SJCRH30 (cell line): ENCODE data around the genes MRAP, SYNJ1 and IL10RB.

DNA sequence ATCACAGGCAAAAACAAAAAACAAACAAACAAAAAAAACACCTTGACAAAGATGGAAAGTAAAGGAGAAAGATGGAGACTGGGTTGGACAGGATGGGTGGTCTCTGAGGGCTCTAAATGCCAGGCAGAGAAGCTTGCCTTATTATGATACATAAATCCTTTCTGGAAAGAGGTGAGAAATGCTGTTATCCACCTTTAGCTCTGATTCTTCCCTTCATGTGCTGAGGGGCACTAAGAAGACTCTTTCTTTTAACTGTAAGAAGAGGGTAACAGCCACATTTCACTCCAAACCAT, 82.5 kb upstream of the SOD1 start:
- RAMPAGE, long total RNA = no peak

- RAMPAGE, long total RNA = no peak
These were observed 11.8 kb upstream of the SOD1 start for GRCh38 chr21:31647680-31648101.

GRCh38 chr21:31655095-31655604, 4.3 kb upstream of the SOD1 start:
- RAMPAGE, long total RNA = no peak

DNA sequence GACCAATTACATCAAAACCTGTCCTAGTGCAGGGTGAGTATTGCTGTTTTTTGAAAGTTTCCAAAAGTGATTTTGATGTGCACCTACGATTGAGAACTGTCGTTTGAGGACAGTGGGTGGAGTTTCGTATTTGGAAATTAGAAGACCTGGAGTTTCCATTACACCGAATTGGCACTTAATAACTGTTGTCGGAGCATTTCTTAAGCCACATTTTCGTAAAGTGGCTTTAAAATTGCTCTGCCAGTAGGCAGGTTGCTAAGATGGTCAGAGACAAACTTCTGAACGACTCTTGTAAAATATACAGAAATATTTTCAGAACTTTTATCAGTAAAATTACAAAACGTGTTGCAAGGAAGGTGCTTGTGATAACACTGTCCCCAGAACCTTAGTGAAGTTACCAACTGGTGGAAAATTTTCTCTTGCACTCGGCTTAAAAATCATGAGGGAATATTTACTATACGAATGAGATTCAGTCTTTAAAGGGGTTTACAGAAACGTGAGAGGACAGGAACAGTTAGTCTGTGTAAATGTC, 1.2 kb downstream of the SOD1 start:
- RAMPAGE, long total RNA = no peak

GRCh38 chr21:31732801-31733605, 1.1 kb upstream of the SCAF4 start:
- RAMPAGE, long total RNA = no peak

DNA sequence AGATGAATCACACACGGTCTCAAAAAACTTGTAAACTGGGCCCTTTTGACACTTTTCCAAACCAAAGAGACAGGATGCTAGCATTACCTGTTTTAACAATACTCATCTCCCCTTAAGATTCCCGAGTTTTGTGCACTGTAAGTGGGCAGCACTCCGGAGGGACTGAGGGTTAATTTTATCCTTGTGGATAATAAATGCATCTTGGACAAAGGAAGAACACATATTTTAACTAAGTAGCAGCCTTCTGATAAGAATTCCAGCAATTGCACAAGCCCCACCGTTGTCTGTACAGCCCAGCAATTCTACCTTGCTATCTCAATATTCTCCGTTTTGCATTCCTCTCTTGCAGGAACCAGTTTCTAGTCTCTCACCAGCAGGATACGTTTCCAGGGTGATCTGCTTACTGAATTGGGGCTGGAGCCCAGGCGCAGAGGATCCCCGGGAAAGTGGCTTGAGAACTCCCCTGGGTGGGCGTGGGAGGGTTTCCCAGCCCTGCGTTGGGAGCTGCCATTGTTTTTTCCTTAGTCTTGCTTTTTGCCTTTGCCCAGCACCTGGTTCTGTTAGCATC, 36.2 kb downstream of the HUNK start:
- RAMPAGE, long total RNA = no peak

DNA sequence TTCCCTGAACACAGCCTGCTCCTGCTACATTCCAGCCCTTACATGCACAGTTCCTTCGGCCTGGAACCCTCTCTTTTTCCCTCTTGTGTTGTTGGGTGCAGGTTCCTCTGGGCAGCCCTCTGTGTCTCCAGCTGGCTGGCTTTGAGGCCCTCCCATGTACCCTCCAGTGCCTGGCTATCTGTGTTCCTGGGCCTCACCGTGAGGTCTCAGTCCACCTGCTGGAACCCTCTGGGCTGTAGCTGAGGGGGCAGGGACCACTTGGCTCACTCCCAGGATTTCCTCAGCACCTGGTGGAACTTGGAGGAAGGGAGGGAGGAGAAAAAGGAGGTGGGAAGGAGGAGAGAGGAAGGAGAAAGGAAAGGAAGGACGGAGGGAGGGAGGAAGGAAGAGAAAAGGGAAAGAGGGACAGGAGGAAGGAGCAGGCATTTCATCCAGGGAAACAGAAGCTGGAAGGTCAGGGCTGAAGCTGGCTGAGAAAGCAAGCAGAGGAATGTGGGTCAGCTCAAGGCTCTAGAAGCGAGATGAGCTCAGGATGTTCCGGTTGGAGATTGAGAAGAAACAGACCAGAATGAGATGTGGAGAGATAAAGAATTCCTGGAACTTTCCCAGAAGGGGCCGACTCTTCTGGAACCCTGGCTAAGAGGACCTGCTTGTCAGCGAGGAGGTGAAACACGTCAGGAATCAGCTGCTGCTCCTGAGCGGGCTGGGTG, 75.6 kb downstream of the HUNK start:
- RAMPAGE, long total RNA = no peak

- RAMPAGE, long total RNA = no peak
These were observed at the start of gene MRAP for GRCh38 chr21:32298534-32299393. Gene MRAP (plus strand): TSS chr21:32298855.

DNA sequence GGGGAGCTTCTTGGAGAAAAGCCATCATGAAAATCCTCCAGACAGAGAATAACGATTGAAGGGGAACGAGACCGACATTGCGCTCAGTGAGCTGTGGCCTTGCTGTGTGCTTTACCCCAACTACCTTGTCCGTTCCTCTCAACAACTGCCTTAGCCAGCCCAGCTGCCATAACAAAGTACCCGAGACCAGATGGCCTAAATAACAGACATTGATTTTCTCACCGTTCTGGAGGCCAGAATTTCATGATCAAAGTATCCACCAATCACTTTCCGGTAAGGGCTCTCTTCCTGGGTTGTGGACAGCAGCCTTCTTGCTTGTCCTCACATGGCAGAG, 79.9 kb downstream of the TCP10L start:
- RAMPAGE, long total RNA = no peak

- RAMPAGE, long total RNA = no peak
These were observed 61.2 kb downstream of the TCP10L start for GRCh38 chr21:32523786-32524878.

DNA sequence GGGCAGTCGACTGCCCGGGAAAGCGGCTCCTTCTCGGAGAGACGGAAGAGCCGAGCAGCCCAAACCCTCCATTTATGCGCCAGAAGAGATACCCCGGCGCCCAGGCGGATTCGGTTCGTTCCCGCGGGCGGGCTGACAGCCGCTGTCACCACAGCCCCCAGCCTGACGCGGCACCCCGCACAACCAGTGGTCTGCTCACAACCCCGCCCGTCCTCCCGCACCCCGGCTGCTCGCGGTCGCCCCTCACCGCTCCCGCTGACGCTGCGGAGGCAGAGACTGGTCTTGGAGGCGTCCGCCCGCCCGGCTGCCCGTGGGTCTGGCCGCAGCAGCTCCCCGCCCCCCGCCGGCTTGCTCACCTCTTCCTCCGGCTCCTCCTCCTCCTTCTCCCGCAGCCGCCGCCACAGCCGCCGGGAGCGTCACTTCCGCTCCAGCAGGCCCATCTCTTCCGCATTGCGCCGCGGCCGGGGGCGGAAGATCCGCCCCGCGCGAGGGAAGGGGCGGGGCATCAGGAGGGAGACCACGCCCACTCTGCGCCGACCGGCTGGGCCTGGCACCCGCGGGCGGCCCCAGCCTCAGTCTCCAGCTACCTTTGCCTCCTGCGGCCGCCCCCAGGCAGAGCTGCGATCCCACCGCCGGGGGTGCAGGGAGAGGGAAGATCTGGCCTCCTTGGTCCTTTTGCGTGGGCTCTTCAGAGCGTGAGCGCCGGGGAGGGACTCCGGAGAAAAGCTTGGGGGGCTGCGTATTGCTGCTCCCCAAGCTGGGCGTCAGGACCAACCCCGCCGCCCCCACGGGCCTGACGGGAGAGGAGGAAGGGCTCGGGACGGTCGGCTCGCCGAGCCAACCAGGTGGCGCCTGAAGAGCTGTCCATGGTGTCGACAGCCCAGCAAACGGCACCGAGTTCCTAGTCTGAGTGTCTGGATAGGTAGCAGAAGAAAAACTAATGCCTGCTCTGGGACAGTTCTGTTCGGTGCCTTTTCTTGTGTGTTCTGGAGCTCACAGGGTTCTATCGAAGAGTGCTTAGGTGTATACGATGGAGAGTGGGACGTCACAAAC, at the start of gene SYNJ1:
TSS of gene SYNJ1 (minus strand) at position 424 of the 1,053 bp plus-strand sequence.
- RAMPAGE, long total RNA = no peak

DNA sequence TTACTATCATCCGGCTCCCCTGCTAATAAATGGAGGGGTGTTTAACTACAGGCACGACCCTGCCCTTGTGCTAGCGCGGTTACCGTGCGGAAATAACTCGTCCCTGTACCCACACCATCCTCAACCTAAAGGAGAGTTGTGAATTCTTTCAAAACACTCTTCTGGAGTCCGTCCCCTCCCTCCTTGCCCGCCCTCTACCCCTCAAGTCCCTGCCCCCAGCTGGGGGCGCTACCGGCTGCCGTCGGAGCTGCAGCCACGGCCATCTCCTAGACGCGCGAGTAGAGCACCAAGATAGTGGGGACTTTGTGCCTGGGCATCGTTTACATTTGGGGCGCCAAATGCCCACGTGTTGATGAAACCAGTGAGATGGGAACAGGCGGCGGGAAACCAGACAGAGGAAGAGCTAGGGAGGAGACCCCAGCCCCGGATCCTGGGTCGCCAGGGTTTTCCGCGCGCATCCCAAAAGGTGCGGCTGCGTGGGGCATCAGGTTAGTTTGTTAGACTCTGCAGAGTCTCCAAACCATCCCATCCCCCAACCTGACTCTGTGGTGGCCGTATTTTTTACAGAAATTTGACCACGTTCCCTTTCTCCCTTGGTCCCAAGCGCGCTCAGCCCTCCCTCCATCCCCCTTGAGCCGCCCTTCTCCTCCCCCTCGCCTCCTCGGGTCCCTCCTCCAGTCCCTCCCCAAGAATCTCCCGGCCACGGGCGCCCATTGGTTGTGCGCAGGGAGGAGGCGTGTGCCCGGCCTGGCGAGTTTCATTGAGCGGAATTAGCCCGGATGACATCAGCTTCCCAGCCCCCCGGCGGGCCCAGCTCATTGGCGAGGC, 520 bp upstream of the OLIG2 start:
- RAMPAGE, long total RNA = no peak

DNA sequence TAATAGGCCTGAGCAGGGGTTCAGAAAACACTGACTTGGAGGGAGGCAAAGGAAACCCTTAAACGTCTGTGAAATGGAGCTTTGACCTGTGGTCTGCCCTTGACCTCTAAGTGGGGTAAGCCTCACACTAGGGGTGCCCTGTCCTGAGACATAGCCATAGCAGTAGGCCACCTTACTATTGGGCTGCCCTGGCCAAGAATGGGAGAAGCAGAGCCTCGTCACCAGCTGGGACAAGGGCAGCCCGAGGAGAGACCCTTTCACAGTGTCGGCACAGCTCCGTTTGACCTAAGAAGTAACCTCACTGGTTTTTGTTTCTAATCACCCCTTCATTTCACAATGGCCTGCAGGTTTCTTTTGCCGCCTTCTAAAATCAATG, 26.4 kb upstream of the IFNAR2 start:
- RAMPAGE, long total RNA = no peak

- RAMPAGE, long total RNA = no peak
These were observed 4.5 kb upstream of the IL10RB start for GRCh38 chr21:33261481-33262170.

DNA sequence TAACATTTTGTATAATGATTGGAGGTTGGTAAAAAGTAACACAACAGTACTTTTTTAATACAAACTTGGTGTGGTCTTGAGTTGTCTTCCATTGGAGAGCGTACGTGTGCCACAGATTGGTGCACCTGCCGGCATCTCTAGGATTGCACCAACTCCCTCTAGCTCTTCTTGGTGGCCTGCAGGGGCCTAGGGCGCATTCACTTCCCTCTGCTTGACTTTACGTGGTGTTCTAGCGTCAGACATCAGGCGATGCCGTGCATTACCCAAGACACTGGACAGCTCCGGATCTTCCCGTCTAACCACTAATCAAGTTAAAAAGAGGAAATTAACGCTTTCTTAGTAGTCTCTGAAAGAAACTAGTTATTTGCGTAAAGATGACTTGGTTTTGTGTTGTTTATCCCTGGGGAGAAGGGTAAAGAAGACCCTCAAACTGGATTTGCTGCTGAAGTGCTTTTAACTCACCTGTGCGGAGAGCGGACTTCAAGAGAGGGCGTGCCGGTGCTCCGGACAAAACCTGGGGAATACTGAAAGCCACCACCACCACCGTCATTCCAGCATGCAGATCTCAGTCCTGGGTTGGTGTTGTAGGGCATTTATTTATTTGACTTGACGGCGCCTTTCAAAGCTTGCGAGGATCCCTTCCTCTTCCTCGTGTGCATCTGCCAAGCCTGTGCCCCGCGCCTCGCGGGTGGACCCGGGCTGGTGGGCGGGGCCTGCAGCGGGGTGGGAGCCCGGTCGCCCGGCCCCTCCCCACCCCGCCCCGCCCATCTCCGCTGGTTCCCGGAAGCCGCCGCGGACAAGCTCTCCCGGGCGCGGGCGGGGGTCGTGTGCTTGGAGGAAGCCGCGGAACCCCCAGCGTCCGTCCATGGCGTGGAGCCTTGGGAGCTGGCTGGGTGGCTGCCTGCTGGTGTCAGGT, at the start of gene IL10RB:
TSS of gene IL10RB (plus strand) at position 767 of the 916 bp plus-strand sequence.
- RAMPAGE, long total RNA = no peak

DNA sequence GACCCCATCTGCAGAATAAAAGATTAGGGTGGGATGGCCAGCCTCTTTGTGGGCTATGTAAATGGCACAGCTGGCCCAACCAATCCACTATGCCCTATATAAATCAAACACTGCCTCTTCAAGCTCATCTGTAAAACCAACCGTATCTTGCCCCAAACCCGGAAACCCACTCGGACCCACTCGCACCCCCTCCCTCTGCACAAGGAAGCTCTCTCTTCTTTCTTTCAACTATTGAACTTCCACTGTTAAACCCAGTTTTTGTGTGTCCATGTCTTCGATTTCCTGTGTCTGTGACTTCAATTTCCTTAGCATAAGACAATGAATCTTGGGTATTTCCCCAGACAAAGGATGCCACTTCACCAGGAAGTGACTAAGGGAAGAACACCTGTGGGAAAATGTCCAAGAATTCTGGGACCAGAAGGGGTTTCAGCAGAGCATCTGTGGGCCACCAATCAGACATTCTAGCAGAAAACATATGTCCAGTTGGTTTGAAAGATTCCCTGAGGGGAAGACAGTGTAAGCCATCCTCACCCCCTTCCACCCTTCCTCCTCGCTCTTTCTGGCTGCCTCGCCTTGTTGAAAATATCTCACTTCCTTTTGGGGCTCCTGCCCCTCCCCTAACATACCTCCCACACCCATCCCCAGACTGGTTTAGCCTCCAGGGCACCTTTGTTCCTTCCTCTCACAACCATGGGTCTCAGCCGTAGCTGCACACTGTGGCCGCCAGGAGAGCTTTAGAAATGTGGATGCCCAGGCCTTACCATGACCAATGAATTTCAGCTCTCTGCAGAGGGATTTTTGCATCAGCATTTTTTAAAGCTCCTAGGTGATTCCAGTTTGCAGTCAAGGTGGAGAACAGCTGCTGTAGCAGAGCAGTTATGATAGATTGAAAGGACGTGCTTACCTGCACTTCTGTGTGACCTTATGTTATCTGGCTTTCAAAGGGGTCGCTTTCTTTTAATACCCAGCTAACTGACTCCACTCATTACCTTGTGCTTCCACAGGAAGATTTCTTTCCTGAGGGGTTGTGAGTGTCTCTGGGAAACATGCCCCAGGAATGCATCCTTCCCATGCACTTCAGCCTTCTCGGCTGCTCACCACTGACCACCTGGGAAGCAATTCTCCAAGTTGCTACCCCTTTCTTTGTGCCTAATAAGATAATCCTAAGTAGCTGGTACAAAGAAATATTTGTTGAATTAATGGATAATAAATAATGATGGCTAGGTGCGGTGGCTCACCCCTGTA, 25.4 kb upstream of the IFNAR1 start:
- RAMPAGE, long total RNA = no peak

DNA sequence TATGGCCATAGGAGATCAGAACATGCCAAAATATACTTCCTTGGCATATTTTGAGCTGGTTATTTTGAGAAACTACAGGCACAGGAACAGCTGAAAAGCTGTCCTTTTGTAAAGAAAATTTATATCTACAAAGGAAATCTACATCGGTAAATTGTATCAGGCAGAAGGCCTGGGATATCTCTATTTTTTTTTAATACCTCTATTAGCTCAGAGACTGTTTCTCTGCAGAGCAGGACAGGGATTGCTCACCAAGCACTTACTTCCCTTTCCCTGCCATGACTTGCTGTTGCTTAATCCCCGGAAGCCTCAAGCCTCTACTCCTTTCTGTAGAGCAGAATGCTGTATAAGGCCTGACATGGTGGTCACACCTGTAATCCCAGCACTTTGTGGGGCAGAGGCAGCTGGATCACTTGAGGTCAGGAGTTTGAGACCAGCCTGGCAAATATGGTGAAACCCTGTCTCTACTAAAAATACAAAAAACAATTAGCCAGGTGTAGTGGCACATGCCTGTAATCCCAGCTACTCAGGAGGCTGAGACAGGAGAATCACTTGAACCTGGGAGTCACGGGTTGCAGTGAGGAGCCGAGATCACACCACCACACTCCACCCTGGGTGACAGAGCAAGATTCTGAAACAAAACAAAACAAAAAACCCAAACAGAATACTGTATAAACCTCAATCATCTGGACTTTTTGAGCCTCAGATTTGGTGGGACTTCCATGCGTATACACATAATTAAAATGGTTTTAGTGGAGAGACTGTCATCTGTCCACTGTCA, 23.3 kb upstream of the IFNGR2 start:
- RAMPAGE, long total RNA = no peak

DNA sequence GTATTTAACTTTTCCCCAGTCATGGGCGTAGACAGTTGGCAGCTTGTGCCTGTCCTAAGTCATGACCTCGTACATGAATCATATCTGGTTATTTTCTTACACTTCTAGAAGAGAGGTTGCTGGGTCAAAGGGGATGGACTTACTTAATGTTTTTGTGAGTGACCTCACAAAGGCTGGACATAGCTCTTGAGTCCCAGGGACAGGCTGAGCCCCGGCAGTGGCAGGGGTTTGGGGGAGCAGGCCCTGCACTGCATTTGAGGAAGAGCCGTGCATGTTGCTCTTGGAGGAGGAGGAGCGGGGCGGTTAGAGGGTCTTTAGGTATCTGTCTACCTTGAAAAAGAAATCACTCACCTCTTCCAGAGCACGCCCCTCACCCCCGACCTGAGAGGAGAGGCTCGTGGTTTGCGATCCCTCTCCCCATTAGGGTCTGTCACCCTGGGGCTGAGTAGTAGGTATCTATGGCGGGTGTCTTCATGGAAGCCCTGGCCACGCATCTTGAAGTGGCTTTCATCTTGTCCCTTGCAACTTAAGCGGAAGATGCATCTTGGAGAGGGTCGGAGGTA, 16.5 kb downstream of the IFNGR2 start:
- RAMPAGE, long total RNA = no peak

GRCh38 chr21:33426637-33427726, 23.8 kb downstream of the IFNGR2 start:
- RAMPAGE, long total RNA = no peak

GRCh38 chr21:33541803-33541953, 239 bp downstream of the GART start:
- RAMPAGE, long total RNA = no peak